Measurements from ENCODE around the genes FRRS1L, MUSK and ECPAS.

DNA sequence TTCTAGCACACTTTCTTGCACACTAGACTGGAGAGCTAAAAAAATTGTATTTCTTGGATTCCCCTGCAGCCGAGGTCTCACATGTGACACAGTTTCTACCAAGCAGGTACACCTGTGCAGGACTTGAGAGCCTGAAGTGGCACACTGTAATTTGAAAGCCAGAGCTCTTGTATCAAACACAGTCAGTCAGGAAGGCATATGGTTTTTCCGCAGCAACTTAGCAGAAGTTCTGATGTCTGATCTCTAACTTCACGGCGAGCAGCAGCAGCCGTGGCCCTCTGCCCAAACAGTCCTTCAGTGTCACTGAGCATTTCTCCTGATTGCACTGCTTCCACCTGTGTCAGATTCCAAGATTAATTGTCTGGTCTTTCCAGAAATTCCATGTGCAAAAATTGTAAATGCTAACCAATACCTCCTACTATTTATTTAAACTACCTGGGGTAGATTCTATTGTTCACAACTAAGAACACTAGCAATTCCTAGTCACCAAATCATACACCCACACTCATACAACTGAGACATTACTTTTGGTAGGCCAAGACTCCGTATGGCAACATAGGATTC lies 25.4 kb downstream of the TMEM245 start:
- PRO-cap, 2 experiments = no peak in any of the 2 experiments

- PRO-cap, 2 experiments = peak in 1 of 2 experiments; most common plus-strand start chr9:109167345 (in 1); most common minus-strand start chr9:109167256 (in 1)
Measured at GRCh38 chr9:109166773-109167591, at the start of gene FRRS1L. FRRS1L (minus strand) TSS chr9:109167249.

GRCh38 chr9:109255423-109256342 lies 65.2 kb downstream of the EPB41L4B start:
- PRO-cap, 2 experiments = no peak in any of the 2 experiments

DNA sequence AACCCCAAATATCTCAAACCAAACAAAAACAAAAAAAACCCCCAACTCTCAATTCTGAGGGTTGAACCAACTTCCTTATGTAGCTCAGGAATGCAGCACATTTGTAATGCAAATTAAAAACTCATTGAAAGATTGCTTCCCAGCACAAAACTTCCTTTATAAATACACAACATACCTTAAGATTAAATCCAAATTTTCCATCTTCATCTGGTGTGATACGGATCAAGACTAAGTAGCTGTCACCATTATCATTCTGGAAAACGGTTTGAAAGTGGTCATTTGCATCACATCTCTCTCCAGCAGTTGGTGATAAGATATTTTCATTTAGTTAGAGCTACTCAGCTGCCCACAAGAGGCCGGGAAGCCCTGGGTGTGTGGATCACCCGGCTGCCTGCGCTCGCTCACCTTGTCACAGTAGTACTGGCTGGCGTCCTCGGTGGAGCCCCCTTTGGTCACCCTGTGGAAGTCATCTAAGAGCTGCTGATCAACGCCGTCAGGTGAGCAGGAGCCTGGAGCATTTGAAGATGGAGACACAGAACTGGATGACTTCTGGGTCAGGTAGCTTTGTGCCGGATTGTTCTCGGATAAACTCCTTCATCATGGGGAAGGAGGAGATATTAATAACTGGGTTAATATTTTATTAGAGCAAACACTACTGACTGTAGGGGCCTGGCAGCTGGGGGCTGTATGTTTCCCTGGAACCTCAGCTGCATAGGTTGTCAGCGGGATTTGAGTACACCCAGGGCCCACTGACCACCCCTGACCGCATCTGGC lies 88.1 kb downstream of the PTPN3 start:
- PRO-cap, 2 experiments = no peak in any of the 2 experiments

GRCh38 chr9:109488749-109489271 lies 9.3 kb downstream of the PTPN3 start:
- PRO-cap, 2 experiments = no peak in any of the 2 experiments

- PRO-cap, 2 experiments = no peak in any of the 2 experiments
Measured at GRCh38 chr9:109910987-109911500, 131.0 kb downstream of the PALM2AKAP2 start.

- PRO-cap, 2 experiments = no peak in any of the 2 experiments
Measured at GRCh38 chr9:109918237-109918784, 138.3 kb downstream of the PALM2AKAP2 start.

DNA sequence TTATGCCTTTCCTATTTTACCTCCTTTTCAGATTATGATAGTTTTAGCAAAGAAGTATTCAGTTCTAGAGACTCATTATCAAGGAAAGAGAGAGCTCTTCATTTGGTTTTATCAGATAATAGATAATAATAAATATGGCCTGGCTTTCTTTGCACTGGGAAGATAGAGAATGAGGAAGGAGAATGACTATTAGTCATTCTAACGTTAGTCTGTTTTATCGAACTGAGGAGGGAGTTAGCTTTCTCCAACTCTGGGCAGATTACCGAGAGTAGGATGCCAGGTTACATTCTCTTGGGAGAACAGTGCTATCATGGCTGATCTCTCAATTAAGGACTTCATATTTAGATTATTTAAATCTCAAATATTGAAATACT lies 141.1 kb downstream of the C9orf152 start:
- PRO-cap, 2 experiments = no peak in any of the 2 experiments

DNA sequence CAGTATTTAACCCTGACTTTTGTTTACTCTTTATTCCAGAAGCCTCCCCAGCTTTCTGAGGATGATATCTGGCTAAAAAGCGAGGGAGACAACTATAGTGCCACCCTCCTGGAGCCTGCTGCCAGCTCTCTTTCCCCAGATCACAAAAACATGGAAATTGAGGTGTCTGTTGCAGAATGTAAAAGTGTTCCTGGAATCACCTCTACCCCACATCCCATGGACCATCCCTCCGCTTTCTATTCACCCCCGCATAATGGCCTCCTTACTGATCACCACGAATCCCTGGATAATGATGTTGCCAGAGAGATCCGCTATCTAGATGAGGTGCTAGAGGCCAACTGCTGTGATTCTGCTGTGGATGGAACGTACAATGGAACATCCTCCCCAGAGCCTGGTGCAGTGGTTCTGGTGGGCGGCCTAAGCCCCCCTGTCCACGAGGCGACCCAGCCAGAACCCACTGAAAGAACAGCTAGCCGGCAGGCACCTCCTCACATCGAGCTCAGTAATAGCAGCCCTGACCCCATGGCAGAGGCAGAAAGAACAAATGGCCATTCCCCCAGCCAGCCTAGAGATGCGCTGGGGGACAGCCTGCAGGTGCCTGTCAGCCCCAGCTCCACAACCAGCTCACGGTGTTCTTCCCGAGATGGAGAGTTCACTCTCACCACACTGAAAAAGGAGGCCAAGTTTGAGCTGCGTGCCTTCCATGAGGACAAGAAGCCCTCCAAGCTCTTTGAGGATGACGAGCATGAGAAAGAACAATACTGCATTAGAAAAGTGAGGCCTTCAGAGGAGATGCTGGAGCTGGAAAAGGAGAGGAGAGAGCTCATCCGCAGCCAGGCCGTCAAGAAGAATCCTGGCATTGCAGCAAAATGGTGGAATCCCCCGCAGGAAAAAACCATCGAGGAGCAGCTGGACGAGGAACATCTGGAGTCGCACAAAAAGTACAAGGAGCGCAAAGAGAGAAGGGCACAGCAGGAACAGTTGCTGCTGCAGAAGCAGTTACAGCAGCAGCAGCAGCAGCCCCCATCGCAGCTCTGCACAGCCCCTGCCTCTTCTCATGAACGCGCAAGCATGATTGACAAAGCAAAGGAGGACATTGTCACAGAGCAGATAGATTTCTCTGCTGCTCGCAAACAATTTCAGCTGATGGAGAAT lies 71.5 kb downstream of the C9orf152 start:
- PRO-cap, 2 experiments = no peak in any of the 2 experiments

GRCh38 chr9:110202238-110202807 lies 5.6 kb downstream of the C9orf152 start:
- PRO-cap, 2 experiments = no peak in any of the 2 experiments

DNA sequence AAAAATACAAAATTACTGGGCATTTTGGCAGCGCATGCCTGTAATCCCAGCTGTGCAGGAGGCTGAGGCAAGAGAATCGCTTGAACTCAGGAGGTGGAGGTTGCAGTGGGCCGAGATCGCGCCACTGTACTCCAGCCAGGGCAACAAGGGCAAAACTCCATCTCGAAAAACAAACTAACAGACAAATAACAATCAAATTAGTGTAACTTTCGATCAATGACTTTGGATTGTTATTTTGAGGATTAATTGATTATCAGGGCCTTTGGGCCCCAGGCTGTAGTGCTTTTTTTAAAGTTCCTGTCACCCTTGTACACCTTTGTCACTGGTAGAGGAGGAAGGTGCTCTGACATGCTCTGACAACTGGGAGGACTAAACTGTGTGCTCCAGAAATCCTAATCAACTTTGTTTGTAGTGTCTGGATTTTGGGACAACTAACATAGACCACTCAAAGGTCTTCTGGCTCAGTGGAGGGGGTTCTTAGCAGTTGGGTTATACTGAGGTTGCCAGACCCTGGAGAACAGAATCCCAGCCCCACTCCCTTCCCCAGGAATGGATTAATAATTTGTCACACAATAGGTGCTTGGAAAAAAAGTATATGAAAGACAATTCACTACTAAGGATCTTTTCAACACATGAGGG lies 1.8 kb downstream of the TXN start:
- PRO-cap, 2 experiments = no peak in any of the 2 experiments

GRCh38 chr9:110445710-110446116 lies 108.0 kb upstream of the TXNDC8 start:
- PRO-cap, 2 experiments = no peak in any of the 2 experiments

DNA sequence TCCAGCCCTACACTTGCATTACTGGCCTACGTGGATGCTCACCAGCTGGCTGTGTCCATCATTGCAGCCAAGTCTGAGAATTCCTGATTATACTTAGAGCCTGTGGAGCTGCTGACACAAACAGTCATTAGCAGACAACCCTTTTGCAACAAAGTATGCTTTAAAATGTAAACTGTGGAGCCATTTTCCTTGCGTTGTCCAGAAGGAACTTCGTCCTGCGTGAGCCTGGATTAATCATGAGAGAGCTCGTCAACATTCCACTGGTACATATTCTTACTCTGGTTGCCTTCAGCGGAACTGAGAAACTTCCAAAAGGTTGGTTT lies at the start of gene MUSK:
TSS of gene MUSK (plus strand) at position 123 of the 323 bp plus-strand sequence.
- PRO-cap, 2 experiments = no peak in any of the 2 experiments

DNA sequence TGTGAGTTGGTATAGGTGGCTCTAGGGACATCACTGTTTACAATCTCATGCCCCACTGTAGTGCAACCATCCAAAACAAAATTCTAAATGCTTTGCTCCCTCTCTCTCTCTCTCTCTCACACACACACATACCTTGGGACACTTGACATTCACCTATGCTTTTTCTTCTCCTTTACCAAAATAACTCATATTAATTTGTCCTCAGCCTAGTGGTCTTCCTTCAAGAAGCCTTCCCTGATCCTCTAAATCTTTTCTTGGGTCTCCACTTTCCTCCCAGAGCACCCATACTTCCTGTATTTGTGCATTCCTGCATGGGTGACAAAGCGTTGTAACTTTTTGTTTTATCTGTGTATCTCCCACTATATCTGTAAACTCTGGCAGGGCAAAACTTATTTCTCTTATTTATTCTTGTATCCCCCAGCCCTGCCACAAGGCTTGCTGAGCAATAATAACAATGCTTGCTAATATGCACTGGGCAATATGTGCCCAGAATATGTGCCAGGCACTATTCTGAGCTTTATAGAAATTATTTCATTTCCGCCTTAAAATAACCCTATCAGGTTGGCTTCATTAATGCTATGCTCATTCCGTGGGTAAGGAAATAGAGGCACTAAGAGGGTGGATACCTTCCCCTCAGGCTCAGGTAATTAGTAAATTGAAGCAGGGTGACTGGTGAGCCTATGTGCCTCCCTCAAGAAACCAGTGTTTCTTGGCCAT lies 69.8 kb downstream of the LPAR1 start:
- PRO-cap, 2 experiments = no peak in any of the 2 experiments

DNA sequence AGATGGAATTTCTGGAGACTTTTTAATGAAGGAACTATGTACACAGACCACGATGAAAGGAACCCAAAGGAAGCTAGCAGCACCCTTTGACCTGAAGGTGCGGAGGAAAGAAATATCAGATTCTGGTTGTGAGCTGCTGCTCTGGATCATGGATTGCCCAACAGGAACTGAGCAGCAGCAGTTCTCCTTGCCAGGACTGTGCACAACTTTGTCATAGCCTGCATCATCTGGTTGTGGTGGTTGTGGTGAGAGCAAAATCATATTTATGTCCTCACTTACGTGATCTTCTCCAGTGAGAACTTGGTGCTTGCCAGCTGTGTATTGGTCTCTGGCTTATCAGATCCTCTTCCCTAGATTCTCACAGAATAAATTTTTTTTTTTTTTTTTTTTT lies 70.7 kb upstream of the LPAR1 start:
- PRO-cap, 2 experiments = no peak in any of the 2 experiments

- PRO-cap, 2 experiments = peak in 1 of 2 experiments; most common plus-strand start chr9:111484025 (in 1); most common minus-strand start chr9:111483887 (in 1)
Measured at GRCh38 chr9:111483737-111484734, at the start of gene ECPAS. ECPAS (minus strand) TSS chr9:111484383.

- PRO-cap, 2 experiments = no peak in any of the 2 experiments
Measured at GRCh38 chr9:111633179-111633979, 2.2 kb downstream of the DNAJC25 start.

DNA sequence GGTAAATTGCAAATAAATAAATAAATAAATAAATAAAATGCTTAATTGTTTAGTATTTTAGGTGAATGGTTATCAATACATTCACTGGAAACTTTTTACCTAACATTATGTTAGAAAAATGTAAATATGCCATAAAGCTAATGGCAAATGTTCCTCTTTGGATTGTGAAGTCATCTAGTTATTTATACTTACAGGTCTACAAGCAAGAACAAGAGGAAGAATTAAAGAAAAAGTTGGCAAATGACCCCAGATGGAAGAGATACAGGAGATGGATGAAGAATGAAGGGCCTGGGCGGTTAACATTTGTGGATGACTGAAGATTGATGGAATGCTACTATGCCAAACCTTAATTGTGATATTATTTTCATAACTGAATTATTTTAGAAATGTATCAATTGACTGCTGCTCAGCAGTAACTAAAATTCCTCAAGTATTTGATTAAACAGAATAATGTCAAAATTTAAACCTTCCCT lies 8.5 kb upstream of the GNG10 start:
- PRO-cap, 2 experiments = no peak in any of the 2 experiments

- PRO-cap, 2 experiments = no peak in any of the 2 experiments
Measured at GRCh38 chr9:111662771-111662899, 1.2 kb downstream of the GNG10 start.

DNA sequence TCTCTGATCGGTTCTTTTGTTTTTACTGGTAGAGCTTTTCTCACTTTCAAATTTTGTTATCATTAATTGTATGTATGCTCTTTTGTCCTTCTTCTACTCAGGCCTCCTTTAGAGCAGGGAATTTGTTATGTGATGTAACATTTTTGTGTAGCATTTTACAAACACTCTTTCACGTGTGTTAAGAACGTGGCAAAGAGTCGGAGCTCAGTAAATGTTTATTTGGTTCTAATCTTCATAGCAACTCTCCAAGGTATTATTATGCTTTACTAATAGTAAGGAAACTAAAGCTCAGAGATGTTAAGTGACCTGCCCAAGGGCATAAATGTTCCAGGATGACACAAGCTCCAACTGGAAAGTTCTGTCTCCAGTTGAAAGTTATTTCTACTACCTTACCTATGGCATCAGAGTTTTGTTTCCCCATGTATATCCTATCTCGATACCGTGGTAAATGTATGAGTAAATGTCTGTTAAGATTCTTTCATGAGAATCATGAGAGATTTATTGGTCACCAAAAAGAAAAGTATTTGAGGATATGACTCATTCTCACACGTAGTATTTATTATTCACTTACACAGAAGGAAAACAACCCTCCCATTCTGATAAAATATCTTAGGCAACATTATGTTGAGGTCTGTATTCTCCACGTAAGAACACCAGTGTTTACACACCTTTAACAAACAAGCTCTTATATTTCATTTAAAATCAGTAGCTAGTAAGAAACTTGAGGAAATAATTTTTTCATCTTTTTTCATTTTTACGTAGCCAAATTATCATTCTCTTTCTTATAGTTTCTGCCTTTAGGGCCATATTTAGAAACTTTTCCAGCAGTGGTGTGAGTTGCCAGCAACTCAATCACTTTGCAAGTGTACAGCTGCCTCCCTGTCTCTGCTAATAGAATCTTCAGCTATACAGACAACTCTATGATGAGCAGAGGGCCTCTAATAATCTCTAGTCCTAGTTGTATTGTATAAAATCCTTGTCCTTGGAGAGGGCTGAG lies 11.1 kb upstream of the SHOC1 start:
- PRO-cap, 2 experiments = no peak in any of the 2 experiments